Metastatic Liver Carcinoma in the Lung (tissue), 2 donors: ENCODE results near the genes NLRP11, ZFP28, ZNF71, ZNF264, ZNF543 and ZNF304.

DNA sequence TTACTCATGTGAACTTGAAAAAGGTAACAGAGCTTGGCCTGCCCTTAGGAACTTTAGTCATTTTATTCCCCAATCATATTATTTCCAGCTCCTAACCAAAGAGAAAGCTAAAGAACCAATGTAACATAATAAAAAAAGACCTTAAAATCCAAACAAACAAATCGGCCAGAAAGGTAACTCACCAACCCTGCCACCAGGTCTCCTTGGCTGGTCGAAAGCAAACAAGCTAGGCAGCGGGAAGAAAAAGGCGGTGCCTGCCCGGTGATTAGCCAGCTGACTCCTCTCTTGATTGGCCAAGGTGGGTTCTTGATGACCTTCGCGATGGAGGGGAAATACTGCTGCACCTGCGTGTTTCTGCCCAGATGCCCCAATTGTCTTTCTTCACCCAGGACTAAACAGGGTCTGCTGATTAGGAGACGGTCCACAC is at the start of gene NLRP11:
Gene NLRP11 (minus strand): TSS at position 219 of the 427 bp plus-strand sequence.
- PRO-cap, 2 experiments, result no peak in any of the 2 experiments

GRCh38 chr19:56083661-56083998 is 37.5 kb downstream of the ZNF787 start:
- PRO-cap, 2 experiments, result no peak in any of the 2 experiments

- PRO-cap, 2 experiments, result no peak in any of the 2 experiments
Observed at GRCh38 chr19:56091001-56091650, 30.0 kb downstream of the ZNF787 start.

- PRO-cap, 2 experiments, result no peak in any of the 2 experiments
Observed at GRCh38 chr19:56133786-56134374, 7.2 kb upstream of the ZNF444 start.

- PRO-cap, 2 experiments, result no peak in any of the 2 experiments
Observed at GRCh38 chr19:56144000-56144541, 3.0 kb downstream of the ZNF444 start.

DNA sequence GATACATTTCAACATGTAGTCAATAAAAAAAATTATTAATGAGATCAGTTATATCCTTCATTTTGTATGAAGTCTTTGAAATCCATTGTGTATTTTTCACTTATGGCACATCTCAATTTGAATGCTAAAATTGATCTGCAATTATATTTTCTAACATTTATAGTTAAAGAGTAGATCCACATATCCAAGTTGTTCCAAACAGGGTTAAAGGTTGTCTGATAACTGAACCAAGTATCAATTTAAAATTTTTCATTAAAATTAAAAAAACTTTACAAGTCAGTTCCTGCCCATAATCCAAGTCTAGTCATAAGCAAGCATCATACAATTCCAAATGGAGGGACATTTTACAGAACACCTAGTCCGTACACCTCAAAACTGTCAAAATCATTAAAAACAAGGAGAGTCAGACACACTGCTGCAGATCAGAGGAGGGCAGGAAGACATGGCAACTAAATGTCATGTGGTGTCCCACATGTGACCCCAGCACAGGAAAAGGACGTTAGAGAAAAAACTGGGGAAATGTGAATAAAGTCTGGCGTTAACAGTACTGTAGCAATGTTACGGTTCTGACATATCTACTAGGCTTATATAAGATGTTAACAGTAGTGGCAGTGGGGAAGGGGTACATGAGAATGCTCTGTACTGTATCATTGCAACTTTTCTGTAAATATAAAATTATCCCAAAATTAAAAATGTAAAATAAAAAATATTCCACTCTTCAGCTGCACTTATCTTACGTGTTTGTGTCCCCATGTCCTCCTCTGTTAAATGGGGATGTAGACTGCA is 2.4 kb downstream of the ZSCAN5A start:
- PRO-cap, 2 experiments, result no peak in any of the 2 experiments

- PRO-cap, 2 experiments, result no peak in any of the 2 experiments
Observed at GRCh38 chr19:56508309-56508958, 779 bp downstream of the ZNF471 start.

DNA sequence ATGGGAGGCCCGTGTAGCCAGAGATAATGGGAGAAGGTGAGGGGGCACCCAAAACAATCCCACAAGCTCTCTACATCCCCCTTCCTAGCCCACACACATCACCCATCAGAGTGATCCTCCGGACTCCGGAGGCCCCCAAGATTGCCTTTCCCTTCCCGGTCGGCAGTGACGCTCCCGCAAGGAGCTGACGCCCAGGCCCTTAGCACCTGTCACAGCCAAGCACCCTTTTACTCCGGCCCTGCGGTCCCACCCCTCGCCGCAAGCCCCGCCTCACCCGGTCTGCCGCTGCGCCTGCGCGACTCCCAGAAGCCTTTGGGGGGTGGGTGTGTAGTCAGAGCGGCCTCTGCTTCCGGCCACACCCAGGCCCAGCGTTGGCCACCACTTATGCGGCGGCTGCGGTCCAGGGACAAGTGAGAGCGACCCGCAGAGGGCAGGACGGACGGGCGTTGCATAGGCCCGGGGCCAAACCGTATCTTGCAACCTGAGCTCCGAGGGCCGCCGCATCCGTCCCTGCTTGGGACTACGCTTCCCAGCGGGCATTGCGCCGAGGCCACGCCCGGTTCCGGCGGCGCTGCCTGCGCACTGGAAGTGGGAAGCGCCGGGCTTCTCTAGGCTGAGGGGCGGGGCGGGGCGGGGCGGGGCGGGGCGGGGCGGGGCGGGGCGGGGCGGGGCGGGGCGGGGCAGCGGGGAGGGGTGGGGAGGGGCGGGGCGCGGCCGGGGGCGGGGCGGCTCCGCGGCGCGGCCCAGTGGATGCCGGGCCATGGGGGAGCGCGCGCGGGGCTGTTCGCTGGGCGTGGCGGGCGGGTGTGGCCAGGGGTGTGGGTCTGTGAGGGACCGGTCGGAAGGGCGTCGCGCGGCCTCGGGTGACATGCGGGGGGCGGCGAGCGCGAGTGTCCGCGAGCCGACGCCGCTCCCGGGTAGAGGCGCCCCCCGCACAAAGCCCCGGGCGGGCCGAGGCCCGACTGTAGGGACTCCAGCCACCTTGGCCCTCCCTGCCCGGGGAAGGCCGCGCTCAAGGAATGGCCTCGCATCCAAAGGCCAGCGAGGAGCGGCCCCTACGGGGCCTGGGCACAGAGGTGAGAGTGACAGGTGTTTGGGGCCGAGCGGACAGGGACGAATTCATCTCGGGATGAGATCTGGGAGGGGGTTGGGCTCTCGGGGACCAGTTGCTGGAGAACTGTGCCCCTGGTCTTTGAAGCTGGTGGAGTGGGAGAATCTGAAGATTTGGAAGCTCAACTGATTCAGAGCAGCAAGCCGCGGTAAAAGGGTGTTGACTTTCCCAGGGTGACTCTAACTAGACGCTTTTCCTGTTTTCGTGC is at the start of gene ZFP28:
Gene ZFP28 (plus strand): TSS at position 798 of the 1,319 bp plus-strand sequence.
- PRO-cap, 2 experiments, result peak in 2 of 2 experiments; most common plus-strand start position 997 of the sequence (in 2); most common minus-strand start position 281 of the sequence (in 1)

- PRO-cap, 2 experiments, result peak in 2 of 2 experiments; most common plus-strand start chr19:56595270 (in 1); most common minus-strand start chr19:56595150 (in 1)
Observed at GRCh38 chr19:56594810-56595772, at the start of gene ZNF71. Gene ZNF71, plus strand, starts transcription at chr19:56595302.

- PRO-cap, 2 experiments, result peak in 1 of 2 experiments; most common plus-strand start chr19:56765350 (in 1); most common minus-strand start chr19:56765288 (in 1)
Observed at GRCh38 chr19:56765200-56765504, 75.4 kb downstream of the PEG3 start.

DNA sequence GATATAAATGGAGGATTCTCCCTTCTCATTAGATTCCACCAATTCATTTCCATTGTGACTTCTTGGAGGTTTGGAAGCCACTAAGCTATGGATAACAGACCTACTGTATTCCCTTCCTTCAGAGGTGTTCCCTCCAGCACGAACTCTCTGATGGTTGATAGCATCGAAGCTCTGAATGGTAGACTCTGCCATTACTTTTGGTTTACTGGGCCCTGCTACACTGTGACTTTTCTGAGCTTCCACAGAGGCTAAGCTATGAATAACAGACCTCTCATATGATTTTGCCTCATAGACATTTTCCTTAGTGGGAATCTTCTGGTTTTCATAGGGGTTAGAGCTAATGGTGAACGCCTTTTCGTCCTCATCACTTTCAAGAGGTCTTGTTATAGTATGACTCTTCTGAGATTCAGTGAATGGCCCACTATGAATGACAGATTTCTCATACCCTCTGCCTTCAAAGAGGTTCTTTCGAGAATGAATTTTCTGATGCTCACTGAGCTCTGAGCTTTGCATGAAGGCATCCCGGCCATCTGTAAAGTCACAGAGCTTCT is 24.6 kb downstream of the PEG3 start:
- PRO-cap, 2 experiments, result no peak in any of the 2 experiments

DNA sequence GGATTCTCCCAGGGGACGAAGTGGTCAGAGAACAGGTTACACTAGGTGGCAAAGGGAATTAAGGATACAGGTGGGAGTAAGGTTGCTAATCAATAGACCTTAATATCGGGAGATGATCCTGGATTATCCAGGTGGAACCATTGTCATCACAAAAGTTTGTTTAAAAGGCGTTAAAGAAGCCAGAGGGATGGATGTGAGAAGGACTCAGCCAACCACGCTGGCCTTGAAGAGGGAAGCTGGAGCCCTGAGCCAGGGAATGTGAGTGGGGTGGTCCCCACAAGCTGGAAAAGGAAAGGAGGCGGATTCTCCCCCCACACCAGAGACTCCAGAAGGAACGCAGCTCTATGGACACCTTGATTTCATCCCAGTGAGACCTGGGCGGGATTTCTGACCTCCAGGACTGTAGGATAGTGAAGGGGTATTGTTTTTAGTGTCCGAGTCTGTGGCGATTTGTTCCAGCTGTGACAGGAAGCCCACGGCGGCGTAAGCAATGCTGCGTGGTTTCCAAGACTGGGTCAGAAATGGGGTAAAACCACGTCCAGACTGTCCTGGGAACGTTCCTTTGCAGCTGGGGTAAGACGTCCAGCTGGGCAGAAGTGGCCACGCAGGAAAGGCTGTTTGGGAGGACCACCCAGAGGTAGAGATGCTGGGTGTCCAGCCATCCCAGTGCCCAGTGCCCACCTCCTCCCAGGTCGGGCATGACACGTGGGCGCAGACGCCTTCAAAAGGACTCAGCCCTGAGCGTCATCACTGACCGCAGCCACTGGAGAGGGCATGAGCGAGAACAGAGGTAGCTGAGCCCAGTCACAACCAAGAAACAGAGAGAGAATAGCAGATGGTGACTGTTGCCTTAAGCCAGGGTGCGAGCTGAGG is 125.4 kb upstream of the USP29 start:
- PRO-cap, 2 experiments, result no peak in any of the 2 experiments

DNA sequence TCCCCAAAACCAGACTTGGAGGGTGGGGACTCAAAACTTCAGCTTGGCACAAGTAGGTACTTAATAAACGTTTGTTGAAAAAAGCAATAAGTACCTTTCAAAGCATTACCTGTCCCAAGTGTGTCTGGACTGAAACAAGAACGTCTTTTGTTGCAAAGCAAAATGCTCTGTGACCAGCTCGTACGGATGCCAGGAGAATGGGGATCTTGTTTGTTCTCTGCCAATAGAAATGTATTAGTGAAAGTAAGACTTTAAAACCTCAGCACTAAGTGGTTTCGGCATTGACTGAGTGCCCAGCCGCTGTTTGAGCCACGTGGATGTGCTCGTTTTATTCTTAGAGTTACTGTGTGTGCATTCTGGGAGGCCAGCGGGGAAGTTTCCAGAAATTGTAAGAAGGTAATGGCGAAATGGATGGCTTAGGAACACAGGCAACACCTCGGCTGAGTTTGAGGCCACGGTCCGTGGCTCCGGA is 117.1 kb upstream of the USP29 start:
- PRO-cap, 2 experiments, result no peak in any of the 2 experiments

DNA sequence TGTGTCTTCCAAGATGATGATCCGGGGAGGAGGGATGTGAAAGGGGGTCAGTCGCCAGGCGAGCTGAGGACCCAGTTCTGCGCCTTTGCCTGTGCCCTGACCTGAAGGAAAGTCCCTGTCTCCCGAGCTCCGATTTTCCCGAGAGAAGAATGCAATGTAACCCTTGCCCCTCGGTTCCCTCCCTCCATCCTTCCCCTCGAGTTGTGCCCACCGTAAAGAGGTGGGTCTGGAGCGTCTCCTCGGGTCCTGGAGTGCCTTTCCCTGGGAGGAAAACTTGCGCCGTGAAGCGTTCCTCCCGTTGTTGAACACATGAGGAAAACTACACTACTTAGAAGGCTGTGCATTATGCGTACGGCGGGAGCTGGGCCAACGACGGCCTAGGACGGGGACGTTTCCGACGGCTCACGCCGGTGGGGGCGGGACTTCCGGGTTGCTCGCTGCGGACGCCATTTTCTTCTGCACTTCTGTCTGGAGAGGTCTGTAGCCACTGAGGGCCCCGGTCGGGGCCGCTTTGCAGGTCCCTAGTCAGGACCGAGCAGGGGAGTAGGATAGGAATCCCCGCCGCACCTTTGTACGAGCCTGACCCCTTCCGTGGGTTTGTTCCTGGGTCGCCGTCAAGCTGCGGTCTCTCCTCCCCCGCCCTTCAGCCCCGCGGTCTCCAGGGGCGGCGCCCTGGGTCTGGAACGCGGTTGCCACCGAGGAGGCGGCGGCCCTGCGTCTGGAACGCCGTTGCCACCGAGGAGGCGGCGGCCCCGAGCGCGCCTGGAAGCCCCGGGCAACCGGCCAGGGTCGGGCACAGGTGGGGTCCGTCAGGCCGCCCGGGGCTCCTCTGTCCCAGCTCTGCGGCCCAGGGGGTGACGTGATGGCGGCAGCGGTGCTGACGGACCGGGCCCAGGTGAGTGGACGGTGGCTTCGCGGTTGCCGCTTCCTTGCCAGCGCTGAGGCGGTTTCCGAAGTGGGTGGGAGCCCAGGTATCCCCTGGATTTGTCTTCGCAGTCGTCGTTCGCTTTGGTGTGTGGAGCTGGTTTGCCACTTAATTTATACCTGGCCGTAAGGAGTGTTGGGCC is at the start of gene ZNF264:
Gene ZNF264 (plus strand): TSS at position 449 of the 1,067 bp plus-strand sequence.
- PRO-cap, 2 experiments, result peak in 2 of 2 experiments; most common plus-strand start position 461 of the sequence (in 1); most common minus-strand start position 303 of the sequence (in 2)

DNA sequence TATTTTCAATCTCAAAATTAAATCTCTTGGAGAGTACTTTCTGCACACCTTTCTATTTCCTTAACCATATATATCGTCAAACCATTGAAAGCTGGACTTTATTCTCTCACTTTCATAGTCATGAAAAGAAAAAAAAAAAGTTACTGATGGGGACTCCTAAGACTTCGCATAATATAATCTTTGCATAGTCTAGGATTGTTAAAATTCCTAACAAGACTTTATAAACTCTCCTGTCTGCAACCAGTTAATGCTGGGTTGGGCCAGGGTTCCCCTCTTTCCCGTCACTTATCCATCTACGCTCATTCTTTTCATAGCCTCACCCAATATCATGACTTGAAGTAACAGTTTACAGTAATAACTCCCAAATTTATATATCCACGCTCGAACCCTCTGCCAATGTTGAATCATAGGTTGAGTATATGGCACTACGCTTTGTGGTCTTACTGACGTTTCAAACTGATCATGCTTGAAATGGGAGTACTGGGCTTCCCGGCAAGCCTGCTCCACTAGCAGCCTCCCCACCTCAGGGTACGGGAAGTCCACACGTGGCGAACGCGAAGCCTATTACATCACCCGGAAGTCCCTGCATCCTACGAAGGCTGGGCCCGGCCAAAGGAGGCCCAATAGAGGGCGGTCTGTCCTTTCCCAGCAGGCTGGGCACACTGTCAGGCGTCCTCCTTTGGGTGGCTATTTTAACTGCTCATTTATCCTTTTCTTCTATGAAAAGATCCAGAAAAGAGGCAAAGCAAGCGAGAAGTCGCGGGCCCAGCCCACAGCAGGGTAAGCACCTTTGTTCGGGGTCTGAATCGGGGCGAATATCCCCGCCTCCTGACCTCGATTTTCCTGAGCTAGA is 714 bp upstream of the ZNF460 start:
- PRO-cap, 2 experiments, result peak in 2 of 2 experiments; most common plus-strand start position 623 of the sequence (in 1); most common minus-strand start position 525 of the sequence (in 1)

DNA sequence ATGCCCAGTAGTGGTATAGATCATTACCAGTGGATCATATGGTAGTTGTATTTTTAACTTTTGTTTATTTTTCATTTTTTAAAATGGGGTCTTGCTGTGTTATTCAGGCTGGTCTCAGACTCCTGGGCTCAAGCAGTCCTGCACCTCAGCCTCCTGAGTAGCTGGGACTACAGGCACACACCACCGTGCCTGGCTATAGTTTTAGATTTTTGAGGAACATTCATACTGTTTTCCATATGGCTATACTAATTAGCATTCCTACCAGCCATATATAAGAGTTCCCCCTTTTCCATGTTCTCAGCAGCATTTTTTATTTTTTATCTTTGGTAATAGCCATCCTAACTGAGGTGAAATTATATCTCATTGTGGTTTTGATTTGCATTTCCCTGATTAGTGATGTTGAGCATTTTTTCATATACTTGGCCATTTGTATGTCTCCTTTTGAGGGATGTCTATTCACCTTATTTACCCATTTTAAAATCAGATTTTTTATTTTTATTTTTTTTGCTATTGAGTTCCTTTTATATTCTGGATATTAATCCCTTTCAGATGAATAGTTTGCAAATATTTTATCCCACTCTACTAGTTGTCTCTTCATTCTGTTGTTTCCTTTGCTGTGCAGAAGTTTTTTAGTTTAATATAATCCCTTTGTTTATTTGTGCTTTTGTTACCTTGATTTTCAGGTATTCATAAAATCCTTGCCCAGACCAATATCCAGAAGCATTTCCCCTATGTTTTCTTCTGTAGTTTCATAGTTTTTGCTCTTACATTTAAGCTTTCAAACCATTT is 14.0 kb downstream of the ZNF460 start:
- PRO-cap, 2 experiments, result no peak in any of the 2 experiments

GRCh38 chr19:57317480-57317960 is 2.8 kb upstream of the ZNF543 start:
- PRO-cap, 2 experiments, result no peak in any of the 2 experiments

GRCh38 chr19:57320011-57321372 is at the start of gene ZNF543:
Gene ZNF543, plus strand, starts transcription at chr19:57320472.
- PRO-cap, 2 experiments, result peak in 2 of 2 experiments; most common plus-strand start chr19:57320485 (in 1); most common minus-strand start chr19:57320338 (in 2)

DNA sequence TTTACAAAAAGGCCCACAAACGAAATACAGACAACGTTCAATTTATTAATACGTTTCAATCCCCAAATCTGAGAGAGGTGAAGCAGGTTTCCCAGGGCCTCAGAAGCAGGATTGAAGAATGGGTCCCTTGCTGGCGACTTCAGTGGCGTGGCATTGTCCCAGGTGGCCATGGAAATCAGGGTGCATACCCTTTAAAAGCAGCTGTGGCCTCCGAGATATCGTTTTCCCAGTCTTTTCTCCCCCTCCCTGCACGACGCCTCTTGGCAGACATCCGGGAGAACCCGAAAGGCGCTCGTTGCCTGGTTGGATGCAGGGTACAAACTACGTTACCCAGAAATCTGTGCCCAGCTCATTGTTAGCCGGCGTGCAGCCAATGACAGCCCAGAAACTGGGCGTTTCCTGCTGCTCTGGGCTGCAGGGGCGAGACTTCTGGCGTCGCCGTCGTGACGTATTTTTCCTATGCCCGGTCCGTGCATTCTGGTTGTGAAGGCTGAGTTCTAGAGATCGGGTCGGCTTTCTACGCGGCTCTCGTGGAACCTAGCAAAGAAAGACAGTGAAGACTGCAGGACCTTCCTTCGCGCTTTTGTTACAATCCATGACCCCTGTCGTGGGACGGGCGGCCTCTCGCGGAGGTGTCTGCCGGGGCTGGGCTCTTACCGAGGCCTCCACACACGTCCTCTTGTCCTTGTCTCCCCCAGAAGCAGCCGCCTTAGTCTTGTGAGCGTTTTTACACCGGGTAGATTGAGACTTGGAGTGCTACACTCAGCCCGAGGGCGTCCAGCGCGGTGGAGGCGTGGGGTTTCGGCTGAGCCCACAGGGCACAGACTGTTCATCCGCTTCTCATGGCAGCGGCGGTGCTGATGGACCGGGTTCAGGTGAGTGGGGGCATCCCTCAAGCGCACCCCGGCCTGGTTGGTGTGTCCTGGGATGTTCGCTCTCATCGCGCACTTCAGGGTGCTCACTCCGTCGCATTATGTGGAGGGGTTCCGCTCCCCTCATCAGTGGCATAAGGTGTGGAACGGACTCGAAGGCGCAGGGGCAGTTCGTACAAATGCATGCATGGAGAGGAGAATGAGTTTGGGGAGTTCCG is at the start of gene ZNF304:
Gene ZNF304 (plus strand): TSS at position 449 of the 1,090 bp plus-strand sequence.
- PRO-cap, 2 experiments, result peak in 2 of 2 experiments; most common plus-strand start position 460 of the sequence (in 1); most common minus-strand start position 262 of the sequence (in 1)

GRCh38 chr19:57368746-57369088 is 5.4 kb downstream of the TRAPPC2B start:
- PRO-cap, 2 experiments, result peak in 1 of 2 experiments; most common plus-strand start chr19:57368822 (in 1)